Kidney epithelial cell (primary cell): ENCODE results near the genes SVIP, CCDC179 and LIN7C.

- RAMPAGE, long total RNA, result no peak
- RRBS, result no CpG with 5 or more reads among the region's 2 CpGs
Observed at GRCh38 chr11:19832916-19833115, 120.2 kb downstream of the NAV2 start.

GRCh38 chr11:20022441-20022667 lies 137.9 kb downstream of the DBX1 start:
- RAMPAGE, long total RNA, result no peak
- RRBS, result no CpG with 5 or more reads among the region's 4 CpGs

- RAMPAGE, long total RNA, result no peak
- RRBS, result under 1% methylated on average over 17 of the region's 103 CpGs
Observed at GRCh38 chr11:20156074-20157420, 3.7 kb downstream of the DBX1 start.

DNA sequence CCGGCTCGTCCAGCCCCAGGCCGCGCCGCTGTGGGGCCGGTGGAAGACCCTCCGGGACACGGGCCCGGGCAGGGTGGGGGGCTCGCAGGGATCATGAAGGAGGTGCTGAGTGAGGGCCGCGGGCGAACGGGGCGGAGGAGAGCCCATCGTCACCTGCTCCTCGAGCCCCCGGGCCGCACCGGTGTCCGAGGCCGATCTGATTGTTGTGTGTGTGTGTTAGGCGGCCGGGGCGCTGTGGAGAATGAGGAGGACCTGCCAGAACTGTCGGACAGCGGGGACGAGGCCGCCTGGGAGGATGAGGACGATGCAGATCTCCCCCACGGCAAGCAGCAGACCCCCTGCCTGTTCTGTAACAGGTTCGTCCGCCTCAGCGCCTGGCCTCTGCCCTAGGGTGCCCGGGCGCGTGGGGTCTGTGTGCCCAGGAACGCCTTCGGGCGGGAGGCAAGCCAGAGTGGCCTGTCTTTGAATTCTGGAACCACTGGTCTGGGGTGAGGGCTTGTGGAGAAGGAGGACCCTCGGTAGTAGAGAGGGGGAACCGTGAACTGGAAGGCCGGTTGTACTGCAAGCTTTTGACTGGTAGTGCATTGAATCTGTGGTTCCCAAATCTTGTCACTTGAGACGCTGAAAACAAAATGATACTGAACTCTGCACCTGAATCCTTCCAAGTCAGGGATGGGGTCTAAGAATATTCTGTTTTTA lies 432 bp downstream of the PRMT3 start:
- RAMPAGE, long total RNA, result no peak
- RRBS, result 1% methylated on average over 6 of the region's 44 CpGs

GRCh38 chr11:20483952-20484584 lies 96.6 kb downstream of the PRMT3 start:
- RAMPAGE, long total RNA, result no peak
- RRBS, result no CpG with 5 or more reads among the region's 1 CpG

- RAMPAGE, long total RNA, result no peak
- RRBS, result no CpG with 5 or more reads among the region's 16 CpGs
Observed at GRCh38 chr11:22192256-22192762, 576 bp upstream of the ANO5 start.

DNA sequence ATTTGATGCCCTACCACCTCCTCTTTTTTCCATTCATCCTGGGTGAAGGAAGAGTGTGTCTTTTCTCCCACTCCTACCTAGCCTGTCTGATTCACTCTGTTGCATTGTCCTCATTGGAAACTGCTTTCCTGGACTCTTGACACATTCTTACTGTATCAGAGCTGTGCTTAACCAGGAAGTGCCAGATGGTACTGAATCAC lies 44.4 kb downstream of the SVIP start:
- RAMPAGE, long total RNA, result no peak

- RAMPAGE, long total RNA, result start-site peak on the minus strand at chr11:22829800-22829870, 951 and 776 reads in 2 replicates
- RRBS, result 1% methylated on average over 4 of the region's 86 CpGs
Observed at GRCh38 chr11:22829105-22830362, at the start of gene SVIP. TSS of gene SVIP (minus strand) at chr11:22829801.

GRCh38 chr11:22860239-22860638 lies at the start of gene CCDC179:
TSS of gene CCDC179 (minus strand) at chr11:22860474.
- RAMPAGE, long total RNA, result no peak
- RRBS, result no CpG with 5 or more reads among the region's 4 CpGs

- RAMPAGE, long total RNA, result no peak
Observed at GRCh38 chr11:24648954-24649282, 152.1 kb downstream of the LUZP2 start.

- RAMPAGE, long total RNA, result no peak
- RRBS, result no CpG with 5 or more reads among the region's 11 CpGs
Observed at GRCh38 chr11:26597125-26597428, 25.0 kb upstream of the MUC15 start.

GRCh38 chr11:26947370-26948126 lies 46.4 kb upstream of the FIBIN start:
- RAMPAGE, long total RNA, result no peak
- RRBS, result no CpG with 5 or more reads among the region's 3 CpGs

- RAMPAGE, long total RNA, result no peak
- RRBS, result no CpG with 5 or more reads among the region's 14 CpGs
Observed at GRCh38 chr11:26965442-26966010, 28.4 kb upstream of the FIBIN start.

DNA sequence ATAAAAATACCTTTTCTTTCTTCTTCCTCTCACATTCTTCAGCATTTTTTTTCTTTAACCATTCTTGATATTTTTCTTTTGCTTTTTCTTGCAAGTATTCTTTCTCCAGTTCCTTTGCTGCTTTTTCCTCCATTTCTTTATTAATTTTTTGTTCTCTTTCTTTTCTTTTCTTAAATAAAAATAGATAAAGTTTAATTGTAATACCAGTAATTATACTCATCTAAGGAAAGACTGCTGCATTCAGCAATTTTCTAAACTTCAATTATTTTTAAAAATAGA lies 21.7 kb downstream of the CCDC34 start:
- RAMPAGE, long total RNA, result no peak

GRCh38 chr11:27392067-27392534 lies 29.1 kb upstream of the CCDC34 start:
- RAMPAGE, long total RNA, result no peak
- RRBS, result no CpG with 5 or more reads among the region's 5 CpGs

- RAMPAGE, long total RNA, result no peak
- RRBS, result no CpG with 5 or more reads among the region's 3 CpGs
Observed at GRCh38 chr11:27402759-27403217, 39.8 kb upstream of the CCDC34 start.

DNA sequence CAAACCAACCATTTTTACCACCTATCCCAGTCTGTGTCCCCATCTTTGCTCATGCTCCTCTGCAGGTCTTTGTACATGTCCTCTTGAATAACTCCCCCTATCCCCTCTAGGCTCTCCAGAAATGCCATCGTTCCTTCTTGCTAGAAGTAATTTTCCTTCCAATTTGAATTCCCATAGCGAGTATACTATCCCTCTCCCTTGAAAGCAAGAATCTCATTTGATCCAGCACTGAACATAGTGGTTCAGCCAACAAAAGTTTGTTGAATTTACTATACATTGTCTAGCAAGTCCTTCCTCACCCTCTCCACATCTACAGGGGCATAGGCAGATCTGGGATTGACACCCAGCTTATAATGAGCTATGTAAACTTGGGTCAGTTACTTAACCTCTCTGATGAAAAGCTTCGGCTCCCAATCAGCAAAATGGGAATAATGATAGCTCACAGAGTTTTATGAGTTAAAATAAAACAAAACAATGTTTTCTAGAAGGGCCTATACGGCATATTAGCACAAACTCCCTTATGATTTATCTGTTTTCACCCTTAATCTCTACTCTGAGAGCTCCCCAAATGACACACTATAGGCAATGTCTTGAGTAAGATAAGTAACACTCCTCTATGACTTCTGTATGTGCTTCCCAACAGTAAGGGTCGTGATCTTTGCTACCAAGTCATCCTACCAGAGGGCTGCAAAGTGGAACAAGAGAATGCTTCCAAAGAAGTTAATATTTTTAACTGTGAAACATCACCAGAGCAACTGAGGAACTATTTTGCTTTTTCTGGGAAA lies 43.2 kb upstream of the CCDC34 start:
- RAMPAGE, long total RNA, result no peak
- RRBS, result no CpG with 5 or more reads among the region's 5 CpGs

GRCh38 chr11:27469544-27469980 lies 3.0 kb downstream of the LGR4 start:
- RAMPAGE, long total RNA, result no peak
- RRBS, result no CpG with 5 or more reads among the region's 5 CpGs

GRCh38 chr11:27506014-27506933 lies at the start of gene LIN7C:
TSS of gene LIN7C (minus strand) at chr11:27506769.
- RAMPAGE, long total RNA, result start-site peak on the plus strand at chr11:27506830-27506859, 55 and 49 reads in 2 replicates
- RRBS, result no CpG with 5 or more reads among the region's 51 CpGs

GRCh38 chr11:27673864-27674368 lies 26.3 kb downstream of the BDNF start:
- RAMPAGE, long total RNA, result no peak
- RRBS, result no CpG with 5 or more reads among the region's 4 CpGs